Metastatic Liver Carcinoma in the Adrenal Gland (tissue), 2 donors: ENCODE measurements around a stretch of chr6.

GRCh38 chr6:96186675-96186944 is 170.8 kb downstream of the FUT9 start:
- PRO-cap, 2 experiments = no peak in any of the 2 experiments

DNA sequence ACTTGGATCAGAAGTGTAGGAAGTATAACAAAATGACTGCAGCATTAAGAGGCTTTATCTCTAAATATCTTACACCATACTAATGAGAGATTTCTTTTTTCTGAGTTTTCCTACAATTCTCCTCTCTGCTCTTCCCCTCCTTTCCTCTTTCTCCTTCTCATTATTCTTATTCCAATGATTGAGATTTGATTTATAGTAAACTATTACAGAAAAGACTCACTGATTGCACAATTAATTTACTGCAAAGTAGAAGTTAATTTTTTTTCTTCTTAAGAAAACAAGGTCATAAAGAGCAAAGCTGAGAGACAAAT is 15.1 kb downstream of the FHL5 start:
- PRO-cap, 2 experiments = no peak in any of the 2 experiments

DNA sequence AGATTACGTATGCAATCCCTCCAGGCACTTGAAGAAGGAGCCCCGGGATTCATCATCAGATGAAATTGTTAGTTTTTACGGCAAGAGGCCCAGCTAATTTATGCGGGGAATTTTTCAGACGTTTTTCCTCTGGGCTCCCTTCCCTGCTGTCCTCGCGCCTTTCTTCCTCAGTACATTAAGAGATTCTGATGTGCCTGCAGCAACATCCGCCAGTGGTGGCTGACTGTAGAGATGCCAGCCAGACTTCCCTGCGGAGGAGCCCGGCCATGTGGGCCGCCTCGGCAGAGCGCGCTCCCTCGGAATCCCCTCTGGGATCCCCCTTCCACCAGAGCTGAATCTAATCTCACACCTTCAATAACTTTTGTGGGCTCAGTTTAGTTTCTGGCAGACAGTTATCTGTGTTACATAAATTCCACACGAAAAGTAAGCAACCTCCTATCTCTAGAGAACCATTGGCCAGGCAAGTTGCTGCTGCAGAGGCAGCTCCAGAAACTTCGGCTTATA is 46.3 kb upstream of the POU3F2 start:
- PRO-cap, 2 experiments = no peak in any of the 2 experiments

GRCh38 chr6:99335135-99335525 is 14.3 kb downstream of the FAXC start:
- PRO-cap, 2 experiments = no peak in any of the 2 experiments

GRCh38 chr6:99348695-99349054 is 799 bp downstream of the FAXC start:
- PRO-cap, 2 experiments = no peak in any of the 2 experiments

DNA sequence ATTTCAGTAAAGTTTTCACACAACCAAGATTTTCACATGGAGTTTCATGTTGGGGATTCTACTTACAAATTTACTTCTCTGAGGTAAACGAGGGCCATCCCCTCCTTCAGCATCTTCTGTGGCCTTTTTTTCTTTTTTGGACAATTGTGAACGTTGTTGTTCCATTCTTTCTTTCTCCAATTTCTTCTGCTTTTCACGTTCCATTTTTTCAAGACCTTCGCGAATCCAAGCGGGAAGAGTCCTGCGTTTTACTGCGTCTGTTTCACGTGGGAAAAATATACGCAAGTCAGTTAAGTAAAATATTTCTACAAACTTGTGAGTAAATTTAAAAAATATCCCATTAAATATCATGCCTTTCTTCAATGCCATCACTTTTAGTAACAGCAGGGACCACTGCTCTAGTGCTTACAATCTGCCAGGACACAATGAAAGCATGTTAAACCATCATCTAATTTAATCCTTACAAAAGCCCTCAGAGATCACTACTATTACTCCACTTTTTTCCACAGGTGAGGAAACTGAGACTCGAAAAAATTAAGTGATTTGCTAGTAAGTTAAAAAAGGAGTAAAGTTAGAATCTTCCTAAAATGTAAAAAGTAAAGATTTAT is 14.1 kb upstream of the COQ3 start:
- PRO-cap, 2 experiments = no peak in any of the 2 experiments

DNA sequence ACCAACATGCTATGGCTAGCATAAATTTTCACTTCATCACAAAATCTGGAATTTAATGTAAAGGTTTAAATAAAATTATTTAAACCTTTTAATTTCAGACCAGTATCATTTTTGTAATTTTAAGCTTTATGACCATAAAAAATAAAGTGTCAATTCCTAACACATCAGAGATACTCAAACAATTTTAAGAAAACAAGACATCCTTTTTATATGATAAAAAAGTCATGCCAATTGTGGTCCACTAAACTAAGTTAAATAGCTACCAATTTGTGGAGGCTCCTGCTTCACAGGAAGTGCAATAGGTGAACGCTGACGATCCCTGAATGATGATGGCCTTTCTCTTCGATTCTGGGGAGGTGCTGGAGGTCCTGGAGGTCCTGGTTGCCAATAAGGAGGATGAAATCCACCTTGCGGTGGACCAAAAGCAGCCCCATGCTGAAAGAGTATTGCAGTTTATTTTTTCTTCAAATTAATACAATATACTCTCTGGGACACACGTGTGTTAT is 15.0 kb upstream of the COQ3 start:
- PRO-cap, 2 experiments = no peak in any of the 2 experiments

DNA sequence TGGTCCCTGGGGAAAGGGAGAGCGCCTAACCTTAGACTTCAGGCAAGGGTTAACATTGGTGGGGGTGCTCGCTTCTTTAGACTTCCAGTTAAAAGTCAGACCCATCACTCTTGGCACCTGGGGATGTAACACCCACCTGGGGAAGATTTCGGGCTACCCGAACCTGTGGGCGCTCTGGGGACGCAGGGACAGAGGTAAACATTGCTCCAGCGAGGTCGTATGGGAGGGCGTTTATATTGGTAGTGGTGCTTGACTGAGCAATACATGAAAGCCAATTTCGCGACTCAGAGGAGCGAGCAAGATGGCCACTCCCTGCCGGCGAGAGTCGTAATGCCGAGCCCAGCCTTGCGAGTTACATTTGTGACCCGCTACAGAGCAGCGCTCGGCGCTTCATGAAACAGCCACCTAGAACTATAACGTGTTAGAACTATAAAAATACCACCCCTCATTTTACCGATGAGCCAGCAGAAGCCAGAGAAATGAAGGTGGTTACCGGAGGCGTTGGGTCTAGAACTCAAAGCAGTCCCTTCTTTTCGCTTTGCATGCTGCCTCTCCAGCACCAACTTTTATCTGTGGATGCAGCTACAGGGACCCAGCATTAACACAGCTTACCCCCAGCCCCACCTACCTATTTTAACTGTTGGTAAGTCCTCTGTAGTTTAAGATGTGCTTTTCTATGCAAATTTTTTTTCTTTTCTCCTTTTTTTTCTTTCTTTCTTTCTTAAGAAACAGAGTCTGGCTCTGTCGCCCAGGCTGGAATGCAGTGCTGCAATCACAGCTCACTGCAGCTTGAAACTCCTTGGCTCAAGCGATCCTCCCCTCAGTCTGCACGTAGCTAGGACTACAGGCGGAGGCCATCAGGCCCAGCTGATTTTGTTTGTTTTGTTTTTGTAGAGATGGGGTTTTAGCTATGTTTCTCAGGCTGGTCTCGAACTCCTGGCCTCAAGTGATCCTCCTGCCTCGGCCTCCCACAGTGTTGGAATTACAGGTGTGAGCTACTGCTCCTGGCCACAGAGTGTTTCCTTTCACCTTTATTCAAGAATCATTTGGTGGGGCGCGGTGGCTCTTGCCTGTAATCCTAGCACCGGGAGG is 655 bp downstream of the TSTD3 start:
- PRO-cap, 2 experiments = no peak in any of the 2 experiments

GRCh38 chr6:99603493-99604019 is 3.1 kb upstream of the PRDM13 start:
- PRO-cap, 2 experiments = no peak in any of the 2 experiments

- PRO-cap, 2 experiments = peak in 2 of 2 experiments; most common plus-strand start chr6:100554460 (in 2)
Measured at GRCh38 chr6:100554090-100554770, 89.5 kb upstream of the SIM1 start.

DNA sequence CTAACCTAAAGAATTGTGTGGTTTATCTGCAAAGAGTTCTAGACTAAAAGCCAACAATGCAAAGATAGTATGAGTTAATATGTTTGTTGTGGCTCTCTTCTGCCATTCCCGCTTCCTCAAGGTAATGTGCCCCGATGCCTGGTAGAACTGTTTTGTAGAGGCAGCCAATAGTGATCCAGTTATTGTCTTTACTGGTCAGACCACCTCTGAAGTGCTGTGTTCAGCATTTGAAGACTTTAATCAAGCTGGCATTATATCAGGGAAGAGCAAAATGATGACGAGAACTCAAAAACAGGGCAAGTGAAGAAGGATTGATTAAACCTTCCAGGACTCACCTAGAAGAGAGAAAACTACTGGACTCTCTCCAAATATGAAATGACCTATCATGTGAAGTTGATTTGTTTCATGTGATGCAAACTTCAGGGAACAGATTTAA is 836 bp upstream of the ASCC3 start:
- PRO-cap, 2 experiments = no peak in any of the 2 experiments

DNA sequence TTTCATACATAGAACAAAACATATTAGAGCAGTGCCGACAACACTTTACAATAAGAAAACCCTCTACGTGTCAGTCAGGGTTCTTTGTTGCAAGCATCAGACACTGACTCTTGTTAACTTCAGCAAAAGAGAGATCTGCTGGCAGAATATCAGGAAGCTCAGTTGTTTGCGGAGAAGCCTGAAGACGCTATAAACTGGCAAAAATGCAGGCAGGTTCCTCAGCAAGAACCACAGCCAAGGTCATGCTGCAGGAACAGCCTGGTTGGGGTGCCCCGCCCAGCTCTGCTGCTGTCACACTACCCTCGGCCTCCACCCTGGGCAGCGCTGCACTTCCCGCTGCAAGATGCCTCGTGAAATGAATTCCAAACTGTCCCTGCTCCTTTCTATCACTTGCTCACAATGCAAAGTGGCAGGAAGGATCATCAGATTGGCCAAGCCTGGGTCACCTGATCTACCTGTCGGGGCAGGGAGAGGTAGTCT is 236.1 kb upstream of the ASCC3 start:
- PRO-cap, 2 experiments = no peak in any of the 2 experiments

DNA sequence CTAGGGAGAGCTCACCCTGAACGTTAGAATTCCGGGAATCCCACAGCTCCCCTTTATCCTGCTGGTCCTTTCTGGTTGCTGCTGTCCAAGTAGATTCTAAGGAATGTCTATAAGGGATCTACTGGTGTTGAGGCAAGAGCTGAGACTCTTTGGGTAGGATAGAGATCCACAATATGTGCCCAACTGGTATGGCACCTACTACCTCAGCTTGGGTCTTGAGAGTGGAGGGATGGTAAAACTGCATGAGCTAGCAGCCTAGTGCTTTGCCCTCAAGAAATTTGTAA is 568.2 kb downstream of the GRIK2 start:
- PRO-cap, 2 experiments = no peak in any of the 2 experiments

DNA sequence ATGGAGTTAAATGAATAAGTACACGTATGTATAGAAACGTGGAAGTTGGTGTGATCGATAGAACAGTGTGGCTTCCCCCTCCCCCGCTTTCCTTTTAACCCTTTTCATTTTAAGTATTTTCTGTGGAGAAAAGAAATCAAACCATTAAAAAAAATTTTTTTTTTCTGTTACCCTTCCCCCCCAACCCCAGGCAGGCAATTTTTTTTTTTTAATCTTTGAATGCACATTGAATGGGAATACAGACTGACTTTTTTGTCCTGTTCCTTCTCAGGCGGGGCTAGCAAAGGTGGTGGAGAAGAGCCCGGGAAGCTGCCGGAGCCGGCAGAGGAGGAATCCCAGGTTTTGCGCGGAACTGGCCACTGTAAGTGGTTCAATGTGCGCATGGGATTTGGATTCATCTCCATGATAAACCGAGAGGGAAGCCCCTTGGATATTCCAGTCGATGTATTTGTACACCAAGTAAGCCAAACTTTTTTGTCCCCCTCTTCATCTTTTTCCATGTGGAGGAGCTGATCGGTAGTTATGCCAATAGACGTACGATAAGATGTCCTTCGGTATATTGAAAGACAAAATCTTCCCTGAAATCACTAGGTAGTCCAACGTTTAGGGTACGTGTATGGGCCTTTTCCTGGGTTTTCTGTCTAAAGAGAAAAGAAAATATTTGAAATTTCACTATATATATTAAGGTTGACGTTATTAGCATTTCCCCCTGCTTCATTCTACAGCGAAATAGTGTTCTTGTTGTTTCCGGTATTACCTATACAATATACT is 1.1 kb downstream of the LIN28B start:
- PRO-cap, 2 experiments = no peak in any of the 2 experiments

DNA sequence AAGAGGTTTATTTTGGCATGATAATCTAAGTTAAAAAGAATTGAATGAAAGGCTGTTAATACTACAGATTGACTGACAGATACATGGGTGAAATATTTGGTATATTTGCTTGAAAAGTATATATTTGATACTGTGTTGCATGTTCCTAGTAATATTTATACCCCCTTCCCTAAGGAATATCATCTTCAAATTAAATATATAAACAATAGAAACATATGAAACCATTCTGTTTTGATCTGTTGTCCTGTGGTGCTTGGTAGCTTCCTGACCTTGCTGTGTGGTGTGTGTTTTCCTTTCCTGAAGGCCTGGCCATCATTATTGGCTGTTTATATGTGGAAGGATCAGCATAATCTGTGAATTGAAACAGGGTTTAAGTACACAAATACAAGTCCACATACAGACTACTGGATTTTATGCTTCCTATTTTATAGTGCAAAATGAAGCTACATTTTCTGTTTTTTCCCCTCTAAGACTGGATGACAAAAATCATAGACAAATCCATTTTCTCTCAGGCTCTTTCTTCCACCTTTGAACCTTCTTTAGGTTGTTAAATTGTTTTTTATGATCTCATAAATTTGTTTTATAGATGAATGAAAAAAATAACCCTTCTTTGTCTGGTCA is 2.5 kb downstream of the LIN28B start:
- PRO-cap, 2 experiments = no peak in any of the 2 experiments

DNA sequence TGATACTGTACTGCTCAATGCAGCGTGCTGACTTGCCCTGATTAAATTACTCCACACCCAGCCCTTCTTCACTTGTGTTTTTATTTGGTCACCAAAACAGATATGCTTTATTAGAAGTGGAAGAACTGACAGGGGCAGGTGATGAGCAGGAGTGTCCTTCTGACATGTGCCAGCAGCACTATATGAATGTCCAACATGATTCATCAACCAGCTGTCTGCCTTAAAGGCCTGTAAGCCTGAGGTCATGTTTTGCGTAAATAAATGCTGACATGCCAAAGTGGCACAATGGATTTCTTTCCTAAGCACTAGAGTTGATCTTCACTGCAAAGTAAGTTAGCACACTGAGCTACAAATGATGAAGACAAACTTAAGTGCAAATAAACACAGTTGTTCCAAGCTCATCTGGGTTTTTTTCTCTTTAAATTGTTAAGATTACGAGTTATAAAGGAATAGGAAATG is 15.3 kb downstream of the POPDC3 start:
- PRO-cap, 2 experiments = no peak in any of the 2 experiments

- PRO-cap, 2 experiments = no peak in any of the 2 experiments
Measured at GRCh38 chr6:105296695-105297537, 106.0 kb downstream of the PREP start.

DNA sequence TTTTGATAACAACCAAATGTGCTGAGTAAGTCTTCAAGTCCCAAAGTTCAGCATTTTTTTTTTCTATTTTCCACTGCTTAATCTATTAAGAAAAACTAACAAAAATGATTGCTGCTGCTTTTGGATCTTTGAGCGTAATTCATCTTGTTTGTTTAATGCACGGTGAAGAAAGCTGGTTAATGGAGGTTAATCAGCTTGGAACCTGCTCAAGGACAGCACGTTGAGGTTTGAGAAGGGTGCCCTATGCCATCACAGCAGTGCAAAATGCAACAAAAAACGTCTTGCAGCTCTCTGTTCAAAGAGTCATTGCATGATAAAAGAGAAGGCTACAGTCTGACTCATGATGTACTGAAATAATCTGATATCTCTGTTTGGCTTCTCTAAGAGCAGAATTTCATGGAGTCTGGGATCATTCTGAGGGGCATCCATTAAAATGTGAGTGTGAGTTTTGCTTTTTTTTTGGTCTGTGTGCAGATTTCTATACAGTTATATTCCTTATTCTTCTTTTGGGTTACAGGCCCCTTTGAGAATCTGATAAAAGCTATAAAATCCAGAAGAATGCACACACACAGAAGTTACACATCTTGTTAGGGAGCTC is 80.6 kb upstream of the PREP start:
- PRO-cap, 2 experiments = no peak in any of the 2 experiments

DNA sequence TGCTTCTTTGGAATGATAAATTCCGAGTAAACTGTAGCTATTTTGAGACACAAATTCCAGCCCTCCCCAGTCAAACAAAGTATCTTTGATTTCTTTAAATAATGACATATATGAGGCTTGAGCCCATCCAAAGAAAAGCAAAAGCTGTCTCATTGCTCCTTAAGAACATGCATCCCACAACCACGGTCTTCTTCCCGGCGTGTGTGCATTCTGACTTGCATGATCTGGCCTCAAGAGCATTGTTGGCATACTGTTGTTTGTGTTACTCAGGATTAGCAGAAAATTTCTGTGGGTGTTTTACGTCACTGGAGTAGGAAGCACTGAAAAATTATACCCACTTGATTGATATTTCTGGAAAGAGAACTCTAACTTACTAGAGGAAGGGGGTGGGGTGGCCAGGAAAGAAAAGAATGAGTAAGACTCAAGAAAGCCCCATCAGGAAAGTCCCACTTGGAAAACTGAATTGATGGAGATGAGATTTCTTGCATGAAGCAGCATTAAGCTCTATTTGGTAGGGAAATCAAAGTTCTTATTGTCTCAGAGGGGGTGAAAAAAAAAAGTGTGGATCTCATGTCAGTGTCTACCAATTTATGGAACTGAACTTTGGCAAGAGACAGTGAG is 326.2 kb upstream of the PRDM1 start:
- PRO-cap, 2 experiments = peak in 1 of 2 experiments; most common minus-strand start position 232 of the sequence (in 1)

DNA sequence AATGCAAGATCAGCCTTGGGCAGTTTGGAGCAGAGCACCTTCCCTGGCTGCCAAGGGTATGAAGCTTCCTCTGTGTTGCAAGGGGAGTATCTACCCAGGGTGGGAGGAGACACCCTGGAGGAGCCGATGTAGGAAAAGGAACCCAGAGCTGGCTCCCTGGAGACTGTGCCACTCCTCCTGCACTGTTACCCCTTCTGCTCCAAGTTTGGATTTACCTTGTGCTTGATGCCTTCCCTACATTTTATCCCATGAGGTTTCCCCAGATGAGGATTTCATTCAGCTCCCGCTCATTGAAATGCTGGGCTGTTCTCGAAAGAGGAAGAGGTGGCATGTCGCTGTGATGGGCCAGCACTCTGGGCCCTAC is 299.6 kb upstream of the PRDM1 start:
- PRO-cap, 2 experiments = no peak in any of the 2 experiments